Tongue (tissue), 2 donors: ENCODE measurements around the gene AGMO.

GRCh38 chr7:12497520-12498005 lies 6.7 kb upstream of the ENSG00000226690 start:
- RAMPAGE, long total RNA: no peak

GRCh38 chr7:12687175-12687529 lies 281 bp upstream of the ARL4A start:
- RAMPAGE, long total RNA: no peak

DNA sequence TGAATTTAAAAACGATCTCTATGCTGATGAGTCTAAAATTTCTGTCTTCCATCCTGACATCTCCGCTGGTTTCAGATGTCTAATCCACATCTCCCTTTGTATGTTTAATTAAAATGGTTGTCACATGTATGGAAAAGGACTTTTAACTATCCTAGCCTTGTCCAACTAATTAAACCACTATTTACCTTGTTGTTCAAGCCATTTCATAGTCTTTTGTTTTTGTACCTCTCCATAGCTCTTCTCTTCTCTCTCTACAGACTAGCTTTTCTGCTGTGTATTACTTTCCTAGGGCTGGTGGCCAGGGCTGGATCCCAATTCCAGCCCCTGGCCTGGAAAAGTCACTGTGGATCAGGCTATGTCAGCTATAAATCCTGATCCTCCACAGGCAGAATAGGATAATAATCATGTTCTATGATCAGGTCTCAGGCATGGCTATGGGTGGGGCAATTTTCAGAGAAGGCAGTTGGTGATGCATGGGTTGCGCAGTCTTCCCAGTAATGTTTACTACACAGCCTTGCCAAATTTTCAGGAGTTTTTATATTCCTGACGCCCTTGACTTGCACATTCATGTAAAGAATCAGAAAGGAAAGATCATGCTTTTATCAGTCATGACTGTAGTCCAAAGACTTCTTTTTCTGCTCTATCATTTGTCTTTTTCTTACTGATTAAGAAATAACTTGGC lies 31.5 kb downstream of the ARL4A start:
- RAMPAGE, long total RNA: no peak

DNA sequence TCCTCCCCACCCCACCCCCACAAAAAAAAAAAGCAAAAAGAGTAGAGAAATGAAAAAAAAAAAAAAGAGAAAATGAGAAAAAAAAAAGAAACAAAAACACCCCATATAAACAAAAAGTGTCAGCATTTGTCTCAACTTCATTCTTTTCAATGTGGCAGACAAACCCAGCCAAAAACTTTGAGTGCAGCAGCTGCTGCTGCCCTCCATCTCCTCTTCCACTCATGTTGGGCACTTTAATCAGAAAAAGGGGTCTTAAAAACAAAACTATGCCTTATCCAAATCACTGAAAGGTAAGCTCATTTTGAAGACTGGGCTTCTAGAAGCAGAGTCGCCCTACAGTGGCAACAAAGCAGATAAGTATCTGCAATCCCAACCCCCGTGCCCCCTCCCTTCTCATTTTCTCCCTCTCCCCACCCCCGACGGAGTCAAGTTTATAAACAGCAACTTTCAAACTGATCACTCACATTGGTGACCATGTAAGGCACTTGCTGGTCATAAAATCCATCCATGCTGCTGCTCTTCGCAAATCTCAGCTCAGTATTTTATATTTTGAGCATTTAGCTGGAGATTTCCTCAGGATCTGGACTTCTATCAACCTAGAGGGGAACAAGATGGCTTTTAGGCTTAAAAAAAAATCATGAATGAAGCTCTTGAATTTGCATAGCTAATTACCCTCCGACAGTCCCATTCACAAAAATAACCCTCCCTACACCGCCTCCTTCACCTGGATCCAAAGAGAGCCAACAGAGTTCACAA lies 744 bp downstream of the ETV1 start:
- RAMPAGE, long total RNA: no peak

GRCh38 chr7:13991009-13991784 lies 1.7 kb upstream of the ETV1 start:
- RAMPAGE, long total RNA: no peak

DNA sequence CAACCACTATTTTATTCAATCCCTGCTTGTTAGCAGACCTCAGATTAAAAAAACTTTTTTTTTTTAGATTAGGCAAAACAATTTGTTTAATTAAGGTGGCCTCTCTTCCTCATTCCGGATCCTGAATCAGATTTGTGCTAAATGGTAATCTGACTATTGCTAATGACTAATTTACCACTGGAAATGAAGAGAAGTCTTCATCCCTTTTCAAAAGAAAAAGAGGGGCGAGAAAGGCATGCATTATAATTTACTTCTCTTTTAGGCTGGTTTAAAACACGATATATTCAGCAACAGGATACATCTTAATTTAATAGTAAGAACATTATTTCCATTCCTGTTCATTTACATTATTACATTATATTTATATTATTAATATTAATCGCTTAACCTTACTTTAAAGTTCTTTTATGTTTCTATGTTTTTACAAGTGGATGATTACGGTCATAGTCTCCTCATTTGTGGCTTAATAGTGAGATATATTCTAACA lies 39.6 kb upstream of the DGKB start:
- RAMPAGE, long total RNA: no peak

DNA sequence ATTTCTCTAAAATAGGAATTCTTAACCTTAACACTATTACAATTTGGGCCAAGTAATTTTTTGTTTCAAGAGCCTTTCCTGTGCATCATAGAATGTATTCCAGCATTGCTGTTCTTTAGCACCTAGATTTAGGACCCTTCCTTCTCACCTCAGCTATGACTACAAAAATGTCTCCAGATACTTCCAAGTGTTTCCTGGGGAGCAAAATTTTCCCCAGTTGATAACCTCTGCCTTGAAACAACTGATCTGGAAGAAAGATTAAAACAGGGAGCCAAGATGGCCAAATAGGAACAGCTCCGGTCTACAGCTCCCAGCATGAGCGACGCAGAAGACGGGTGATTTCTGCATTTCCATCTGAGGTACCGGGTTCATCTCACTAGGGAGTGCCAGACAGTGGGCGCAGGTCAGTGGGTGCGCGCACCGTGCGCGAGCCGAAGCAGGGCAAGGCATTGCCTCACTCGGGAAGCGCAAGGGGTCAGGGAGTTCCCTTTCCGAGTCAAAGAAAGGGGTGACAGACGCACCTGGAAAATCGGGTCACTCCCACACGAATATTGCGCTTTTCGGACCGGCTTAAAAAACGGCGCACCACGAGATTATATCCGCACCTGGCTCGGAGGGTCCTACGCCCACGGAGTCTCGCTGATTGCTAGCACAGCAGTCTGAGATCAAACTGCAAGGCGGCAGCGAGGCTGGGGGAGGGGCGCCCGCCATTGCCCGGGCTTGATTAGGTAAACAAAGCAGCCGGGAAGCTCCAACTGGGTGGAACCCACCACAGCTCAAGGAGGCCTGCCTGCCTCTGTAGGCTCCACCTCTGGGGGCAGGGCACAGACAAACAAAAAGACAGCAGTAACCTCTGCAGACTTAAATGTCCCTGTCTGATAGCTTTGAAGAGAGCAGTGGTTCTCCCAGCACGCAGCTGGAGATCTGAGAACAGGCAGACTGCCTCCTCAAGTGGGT lies 14.5 kb downstream of the AGMO start:
- RAMPAGE, long total RNA: no peak

- RAMPAGE, long total RNA: no peak
Observed at GRCh38 chr7:15561660-15562311, at the start of gene AGMO. AGMO (minus strand) TSS chr7:15562015.

- RAMPAGE, long total RNA: no peak
Observed at GRCh38 chr7:15688873-15689442, 2.5 kb upstream of the MEOX2 start.

GRCh38 chr7:15839269-15839747 lies 152.8 kb upstream of the MEOX2 start:
- RAMPAGE, long total RNA: no peak

DNA sequence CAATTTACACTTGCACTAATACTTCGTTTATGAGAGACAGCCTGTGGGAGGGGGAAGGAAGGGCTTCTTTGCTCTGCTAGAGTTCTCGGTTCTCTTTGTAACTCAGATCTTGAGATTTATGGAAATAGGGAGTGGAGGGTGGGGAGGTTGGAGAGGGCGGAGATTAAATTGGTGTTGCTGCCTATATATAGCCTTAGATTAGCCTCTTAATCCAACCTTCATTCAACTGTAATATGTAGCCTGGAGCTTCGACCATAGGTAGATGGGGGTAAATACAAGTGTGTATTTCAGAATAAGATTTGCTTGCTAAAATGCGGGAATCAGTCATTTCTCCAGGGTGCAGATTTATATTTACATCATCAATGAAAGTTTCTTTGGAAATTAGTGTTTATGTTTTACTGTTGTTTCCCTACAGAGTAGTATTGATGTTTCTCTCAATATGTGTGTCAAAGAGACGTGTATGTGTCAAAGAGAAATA lies 890 bp downstream of the BZW2 start:
- RAMPAGE, long total RNA: no peak

DNA sequence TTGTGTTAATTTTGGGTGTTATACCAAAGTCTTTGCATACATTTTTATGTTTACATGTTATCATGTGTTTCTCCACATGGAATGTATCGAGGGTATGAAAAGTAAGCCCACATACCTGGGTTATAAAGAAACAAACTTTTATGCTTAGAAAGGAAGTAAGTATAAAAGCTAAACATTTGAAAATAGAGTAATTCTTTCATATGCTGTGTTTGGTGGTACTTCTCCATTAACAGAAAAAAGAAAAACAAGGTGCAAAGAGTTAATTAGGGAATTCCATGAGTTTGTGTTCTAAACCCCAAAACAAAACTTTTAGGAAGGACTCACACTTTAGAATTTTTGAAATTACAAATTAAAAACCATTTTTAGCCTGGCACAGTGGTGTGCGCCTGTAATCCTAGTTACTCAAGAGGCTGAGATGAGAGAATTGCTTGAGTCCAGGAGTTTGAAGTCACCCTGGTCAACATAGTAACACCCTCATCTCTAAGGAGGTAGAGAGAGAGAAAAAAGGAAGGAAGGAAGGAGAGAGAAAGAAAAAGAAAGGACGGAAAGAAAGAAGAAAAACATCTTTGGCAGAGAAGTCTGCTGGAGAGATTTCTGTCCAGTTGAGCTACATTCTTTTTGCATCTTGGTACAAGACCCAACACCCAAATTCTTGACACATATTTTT lies 16.4 kb downstream of the BZW2 start:
- RAMPAGE, long total RNA: no peak

- RAMPAGE, long total RNA: no peak
Observed at GRCh38 chr7:16810469-16810838, 5.7 kb upstream of the AGR2 start.

DNA sequence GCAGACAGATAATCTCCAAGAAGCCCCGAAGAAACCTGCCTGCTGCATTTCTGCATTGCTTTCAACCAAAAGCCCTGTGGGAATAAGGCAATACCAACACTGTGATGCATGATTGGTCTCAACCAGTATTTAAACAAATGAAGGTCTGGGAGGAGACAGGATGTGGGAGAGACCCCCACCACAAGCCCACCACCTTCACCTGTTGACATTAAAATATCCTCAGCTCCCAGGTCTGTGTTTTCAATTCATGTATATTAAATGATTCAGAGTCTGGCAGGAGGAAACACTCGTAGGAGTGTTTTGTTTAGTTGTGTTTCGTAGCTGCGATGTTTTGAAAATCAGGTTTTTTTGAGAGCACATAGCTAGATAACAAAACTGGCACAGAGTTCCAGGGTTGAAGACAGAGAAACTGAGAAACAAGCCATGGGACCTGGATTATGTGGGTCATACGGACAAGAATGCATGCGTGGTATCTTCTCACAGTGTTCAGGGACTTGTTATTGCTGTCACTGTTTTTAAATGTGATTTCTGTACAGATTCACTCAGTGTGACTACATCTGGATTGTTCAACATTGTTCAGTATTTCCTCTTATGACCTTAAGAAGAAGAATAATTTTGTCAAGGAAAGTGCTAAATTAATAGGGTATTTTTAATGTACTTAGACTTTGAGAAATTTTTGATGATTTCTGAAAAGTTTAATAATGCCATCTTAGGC lies 200.5 kb upstream of the AHR start:
- RAMPAGE, long total RNA: no peak

- RAMPAGE, long total RNA: no peak
Observed at GRCh38 chr7:17304911-17305376, 6.5 kb downstream of the AHR start.

GRCh38 chr7:17307473-17307886 lies 9.0 kb downstream of the AHR start:
- RAMPAGE, long total RNA: no peak

DNA sequence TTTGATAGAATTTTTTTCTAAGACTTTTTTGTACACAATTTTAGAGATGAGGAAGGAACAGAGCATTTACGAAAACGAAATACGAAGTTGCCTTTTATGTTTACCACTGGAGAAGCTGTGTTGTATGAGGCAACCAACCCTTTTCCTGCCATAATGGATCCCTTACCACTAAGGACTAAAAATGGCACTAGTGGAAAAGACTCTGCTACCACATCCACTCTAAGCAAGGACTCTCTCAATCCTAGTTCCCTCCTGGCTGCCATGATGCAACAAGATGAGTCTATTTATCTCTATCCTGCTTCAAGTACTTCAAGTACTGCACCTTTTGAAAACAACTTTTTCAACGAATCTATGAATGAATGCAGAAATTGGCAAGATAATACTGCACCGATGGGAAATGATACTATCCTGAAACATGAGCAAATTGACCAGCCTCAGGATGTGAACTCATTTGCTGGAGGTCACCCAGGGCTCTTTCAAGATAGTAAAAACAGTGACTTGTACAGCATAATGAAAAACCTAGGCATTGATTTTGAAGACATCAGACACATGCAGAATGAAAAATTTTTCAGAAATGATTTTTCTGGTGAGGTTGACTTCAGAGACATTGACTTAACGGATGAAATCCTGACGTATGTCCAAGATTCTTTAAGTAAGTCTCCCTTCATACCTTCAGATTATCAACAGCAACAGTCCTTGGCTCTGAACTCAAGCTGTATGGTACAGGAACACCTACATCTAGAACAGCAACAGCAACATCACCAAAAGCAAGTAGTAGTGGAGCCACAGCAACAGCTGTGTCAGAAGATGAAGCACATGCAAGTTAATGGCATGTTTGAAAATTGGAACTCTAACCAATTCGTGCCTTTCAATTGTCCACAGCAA lies 40.7 kb downstream of the AHR start:
- RAMPAGE, long total RNA: no peak

- RAMPAGE, long total RNA: no peak
Observed at GRCh38 chr7:17558588-17559171, 260.2 kb downstream of the AHR start.

GRCh38 chr7:18087767-18088205 lies 60.1 kb upstream of the PRPS1L1 start:
- RAMPAGE, long total RNA: no peak

GRCh38 chr7:18496100-18496573 lies 588 bp downstream of the HDAC9 start:
- RAMPAGE, long total RNA: start-site peak on the plus strand at chr7:18496119-18496307, 38 and 19 reads in 2 replicates